Cardiac septum (tissue), 1 donor: ENCODE measurements around a stretch of chr13.

DNA sequence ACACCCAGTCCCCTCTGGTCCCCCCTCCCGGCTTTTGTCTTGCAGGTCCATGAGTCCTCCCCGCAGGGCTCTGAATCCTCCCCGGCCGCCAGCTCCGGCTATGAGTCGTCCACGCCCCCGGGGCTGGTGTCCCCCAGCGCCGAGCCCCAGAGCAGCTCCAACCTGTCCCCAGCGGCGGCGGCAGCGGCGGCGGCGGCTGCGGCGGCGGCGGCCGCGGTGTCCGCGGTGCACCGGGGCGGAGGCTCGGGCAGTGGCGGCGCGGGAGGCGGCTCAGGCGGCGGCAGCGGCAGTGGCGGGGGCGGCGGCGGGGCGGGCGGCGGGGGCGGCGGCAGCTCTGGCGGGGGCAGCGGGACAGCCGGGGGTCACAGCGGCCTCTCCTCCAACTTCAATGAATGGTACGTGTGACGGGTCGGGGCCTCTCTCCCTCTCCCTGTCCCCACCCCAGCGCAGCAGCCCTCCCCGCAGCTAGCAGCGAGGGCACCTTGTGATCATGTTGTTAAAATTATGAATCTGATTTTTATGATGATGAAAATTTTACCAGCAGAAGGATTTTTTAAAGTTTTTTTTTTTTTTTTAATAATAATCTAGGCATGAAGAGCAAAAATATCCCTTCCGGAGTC lies 3.8 kb downstream of the ZIC2 start:
- PRO-cap, result no peak

DNA sequence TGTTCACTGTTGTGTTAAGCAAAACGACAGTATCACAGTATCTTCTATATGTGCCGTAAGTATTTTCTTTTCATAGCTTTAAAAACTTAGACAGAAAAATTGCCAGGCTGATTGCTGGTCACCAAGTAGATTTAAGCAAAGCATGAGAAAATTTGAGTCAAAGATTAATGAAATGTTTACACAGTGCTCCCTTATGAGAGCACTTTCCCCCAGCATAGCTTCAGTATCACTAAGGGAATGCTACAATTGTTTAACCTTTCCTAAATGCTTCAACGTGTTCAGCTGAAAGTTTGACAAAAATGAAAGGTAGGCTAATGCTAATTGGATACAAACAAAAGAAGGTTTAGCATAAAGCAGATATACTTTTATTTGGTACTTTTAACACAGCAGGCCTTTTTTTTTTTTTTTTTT lies 23.3 kb downstream of the PCCA start:
- PRO-cap, result no peak

DNA sequence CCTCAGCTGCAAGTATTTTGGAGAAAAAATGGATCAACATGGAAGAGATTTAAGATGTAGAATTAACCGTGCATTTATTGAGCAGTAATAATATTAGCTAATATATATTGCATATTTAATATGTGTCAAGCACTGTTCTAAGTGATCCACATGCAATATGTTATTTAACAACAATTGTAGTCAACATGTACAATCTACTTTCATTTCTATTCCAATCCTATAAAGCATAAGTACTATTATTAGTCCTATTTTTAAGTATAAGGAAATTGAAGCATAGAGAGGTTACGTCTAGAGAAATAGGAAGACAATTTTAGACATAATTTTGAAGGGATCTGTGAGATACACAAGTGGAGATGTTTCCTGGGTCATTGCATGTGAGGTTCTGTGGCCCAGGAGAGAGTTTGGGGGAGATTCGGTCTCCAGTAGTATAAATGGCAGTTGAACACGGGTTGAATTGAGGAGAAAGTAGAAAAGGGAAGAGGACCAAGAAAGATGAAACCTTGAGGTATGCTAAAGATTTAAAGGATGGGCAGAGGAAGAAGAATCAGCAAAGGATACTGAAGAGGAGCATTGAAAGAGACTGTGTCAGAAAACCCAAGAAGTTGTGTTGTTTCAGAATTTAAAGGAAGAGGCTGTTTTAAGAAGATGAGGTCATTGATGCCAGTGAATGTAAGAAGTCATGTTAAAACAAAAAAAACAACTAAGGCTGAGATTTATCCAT lies 198.4 kb downstream of the GGACT start:
- PRO-cap, result no peak

- PRO-cap, result no peak
Observed at GRCh38 chr13:100392520-100393357, 195.8 kb downstream of the GGACT start.

DNA sequence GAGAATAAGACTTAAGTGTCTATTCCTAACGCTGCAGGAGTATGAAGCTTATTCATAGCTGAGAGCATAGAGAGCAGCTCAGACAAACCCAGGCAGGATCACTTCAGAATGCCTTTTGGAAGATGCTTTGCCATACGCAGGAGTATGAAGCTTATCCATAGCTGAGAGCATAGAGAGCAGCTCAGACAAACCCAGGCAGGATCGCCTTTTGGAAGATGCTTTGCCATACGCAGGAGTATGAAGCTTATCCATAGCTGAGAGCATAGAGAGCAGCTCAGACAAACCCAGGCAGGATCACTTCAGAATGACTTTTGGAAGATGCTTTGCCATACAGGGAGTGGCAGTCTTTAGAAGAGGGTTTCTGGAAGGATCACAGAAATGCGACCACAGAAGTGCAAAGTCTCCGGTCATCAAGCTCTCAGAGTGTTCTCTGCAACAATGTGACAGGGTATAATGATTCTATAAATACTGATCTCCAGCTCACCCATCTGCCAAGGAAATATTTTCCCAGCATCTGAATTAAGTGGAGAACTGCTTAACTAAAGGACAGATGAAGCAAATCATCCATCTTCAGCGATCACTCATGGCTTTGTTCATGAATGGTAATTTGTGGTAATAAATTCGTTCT lies 94.7 kb upstream of the FGF14 start:
- PRO-cap, result bidirectional peak, plus-strand start at position 389 of the sequence, minus-strand start at position 313 of the sequence

DNA sequence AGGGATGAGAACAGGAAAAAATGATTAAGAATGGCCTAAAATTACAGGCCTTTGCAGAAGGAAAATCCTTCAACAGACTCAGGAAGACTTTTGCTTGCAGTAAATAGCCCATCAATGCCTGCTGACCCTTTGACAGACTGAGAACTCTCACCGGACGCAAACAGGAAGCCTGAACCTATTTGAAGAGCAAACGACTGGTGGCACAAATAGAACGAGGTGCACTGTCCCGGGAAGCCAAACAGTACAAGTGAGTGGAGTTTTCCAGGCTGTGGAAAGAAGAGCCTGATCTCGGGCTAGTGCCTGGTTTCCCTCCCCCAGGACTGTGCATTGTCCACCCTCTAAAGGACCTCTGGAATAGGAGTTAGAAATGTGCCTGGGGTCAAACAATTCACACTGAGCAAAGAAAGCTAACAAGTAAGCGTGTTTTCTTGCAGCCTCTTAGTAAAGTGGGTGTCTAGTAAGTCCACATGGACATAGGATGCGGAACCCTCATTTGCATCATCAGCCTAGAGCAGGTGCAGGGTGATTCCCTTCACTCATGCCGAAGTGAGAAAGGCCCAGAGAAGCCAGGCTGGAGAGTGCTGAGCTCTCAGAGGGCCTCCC lies 319.7 kb upstream of the FGF14 start:
- PRO-cap, result no peak

DNA sequence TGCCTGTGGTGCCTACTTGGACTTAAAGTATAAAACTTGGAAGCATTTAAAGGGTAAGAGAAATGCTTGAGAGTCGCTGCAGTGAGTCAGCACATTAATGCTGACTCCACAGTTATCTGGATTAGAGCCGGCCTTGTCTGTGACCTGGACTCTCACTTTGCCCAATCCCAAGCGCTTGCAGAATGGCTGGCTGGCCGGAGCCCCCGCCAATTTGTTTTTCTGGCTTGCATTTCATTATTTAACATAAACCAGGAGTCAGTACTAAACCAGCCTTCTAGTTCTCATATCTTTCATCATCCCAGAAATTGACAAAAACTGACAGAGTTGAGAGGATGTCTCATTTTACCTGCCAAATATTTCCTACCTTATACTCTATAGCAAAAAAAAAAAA lies 304.9 kb upstream of the TPP2 start:
- PRO-cap, result no peak

GRCh38 chr13:102311405-102311828 lies 285.4 kb upstream of the TPP2 start:
- PRO-cap, result unidirectional peak, plus-strand start at chr13:102311627

DNA sequence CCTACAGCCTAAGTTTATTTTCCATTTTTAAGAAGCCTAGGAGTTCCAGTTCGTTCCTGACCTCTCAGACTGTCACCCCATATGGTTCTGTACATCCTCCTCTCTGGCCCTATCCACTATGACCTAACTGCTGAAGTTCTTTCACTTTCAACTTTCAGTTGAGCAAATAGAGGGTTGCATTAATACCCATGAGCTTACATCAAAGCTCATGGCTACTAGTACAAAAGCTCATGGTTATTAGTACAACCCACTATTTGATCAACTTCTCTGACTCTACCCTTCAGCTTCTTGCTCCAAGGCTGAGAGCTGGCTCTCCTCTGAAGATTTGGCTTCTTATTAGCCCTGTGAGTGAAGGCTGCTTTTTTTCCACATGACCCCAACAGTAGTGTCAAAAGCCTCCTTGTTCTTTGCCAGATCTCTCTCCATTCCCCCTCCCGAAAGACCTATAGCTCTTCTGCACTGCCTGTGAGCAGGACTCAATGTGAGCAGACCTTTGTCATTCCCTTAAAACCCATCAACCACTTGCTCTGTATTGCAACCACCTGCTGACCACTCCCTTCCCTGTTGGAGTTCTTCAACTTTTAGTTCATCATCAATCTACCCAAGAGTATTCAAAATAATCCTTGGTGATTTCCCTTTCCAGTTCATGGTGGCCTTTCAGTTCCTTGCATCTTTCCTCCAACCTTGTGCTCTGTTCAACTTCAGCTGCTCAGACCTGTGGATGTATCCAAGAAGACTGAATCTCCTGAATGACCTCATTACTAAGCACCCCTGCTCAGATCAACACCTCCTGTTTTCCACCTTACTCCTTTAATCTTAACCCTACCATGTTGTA lies 267.6 kb upstream of the TPP2 start:
- PRO-cap, result no peak

- PRO-cap, result bidirectional peak, plus-strand start at chr13:102394634, minus-strand start at chr13:102394504
Observed at GRCh38 chr13:102393963-102394718, 202.6 kb upstream of the TPP2 start.

DNA sequence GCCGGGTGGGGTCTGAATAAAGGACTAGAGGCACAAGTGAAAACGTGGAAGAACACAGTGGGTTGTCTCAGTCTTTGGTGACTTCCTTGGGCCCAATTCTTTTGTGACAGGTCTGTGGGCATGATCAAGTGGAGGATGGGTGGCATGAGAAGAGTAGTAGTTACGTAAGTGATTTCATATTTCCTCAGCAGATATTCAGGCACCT lies 2.6 kb downstream of the TPP2 start:
- PRO-cap, result no peak

- PRO-cap, result no peak
Observed at GRCh38 chr13:102655111-102655993, 39.5 kb downstream of the METTL21C start.

- PRO-cap, result no peak
Observed at GRCh38 chr13:102846647-102847197, 890 bp downstream of the ERCC5 start.

- PRO-cap, result no peak
Observed at GRCh38 chr13:103006963-103007568, 59.2 kb downstream of the SLC10A2 start.

DNA sequence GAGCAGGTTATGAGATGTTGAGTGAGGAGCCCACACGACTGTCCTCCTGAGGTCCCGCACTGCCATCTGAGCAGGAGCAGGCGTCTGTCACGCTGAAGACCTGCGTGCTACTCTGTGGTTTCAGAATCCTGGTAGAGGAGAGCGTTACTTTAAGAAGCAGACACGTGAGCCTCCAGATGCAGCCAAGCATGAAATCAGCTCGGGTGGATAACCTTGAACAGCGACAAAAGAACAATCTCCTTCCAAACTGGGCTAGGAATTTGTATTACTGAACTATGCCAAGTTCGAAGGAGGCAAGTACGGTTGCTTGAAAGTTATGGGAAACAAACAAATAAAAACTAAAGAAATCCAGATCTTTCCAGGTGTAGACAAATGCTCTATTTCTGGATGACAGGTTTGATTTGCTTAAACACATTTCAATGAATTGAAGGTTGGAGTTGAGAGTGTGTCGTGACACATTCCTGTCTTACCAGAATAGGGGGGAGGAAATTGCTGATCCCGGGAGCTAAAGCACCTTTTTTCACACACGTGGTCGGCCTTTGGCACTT lies 945.4 kb upstream of the SLC10A2 start:
- PRO-cap, result no peak

DNA sequence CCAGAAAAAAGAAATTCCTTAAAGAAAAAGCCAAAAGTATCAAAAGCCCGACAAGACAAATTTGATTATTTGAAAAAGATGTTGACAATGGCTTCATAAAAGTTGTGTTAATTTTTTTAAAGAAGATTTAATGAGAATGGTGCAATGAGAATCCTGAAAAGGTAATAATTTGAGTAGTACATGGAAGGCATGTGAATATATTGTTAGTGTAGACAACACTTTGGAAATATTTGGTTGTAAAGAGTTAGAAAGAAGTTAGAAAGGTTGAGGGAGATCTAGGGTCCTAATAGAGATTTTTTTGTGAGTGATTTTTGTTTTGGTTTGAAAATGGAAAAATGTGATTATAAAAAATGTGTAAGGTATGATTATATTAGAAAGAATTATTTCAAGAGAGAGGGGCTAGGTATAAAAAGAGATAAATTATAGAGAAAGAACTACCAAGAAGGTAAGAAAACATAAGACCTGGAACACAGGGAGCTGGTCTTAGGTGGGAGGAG lies 643.3 kb upstream of the DAOA start:
- PRO-cap, result no peak

DNA sequence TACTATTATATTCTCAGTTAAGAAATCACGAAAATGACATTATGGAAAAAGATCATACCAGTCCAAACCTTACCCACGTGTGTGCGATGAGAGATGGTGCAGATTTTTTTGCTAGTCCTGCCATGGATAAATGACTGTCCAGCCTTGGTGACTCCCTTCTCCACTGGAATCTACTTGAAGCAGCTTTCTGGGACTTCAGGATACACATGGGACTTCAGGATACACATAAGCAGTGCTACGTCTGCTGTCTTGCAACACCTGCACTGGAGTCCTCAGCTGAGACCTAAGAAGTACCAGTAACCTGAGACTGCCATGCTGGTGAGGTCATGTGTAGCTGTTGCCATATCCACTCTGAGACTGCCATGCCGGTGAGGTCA lies 131.6 kb downstream of the DAOA start:
- PRO-cap, result no peak

DNA sequence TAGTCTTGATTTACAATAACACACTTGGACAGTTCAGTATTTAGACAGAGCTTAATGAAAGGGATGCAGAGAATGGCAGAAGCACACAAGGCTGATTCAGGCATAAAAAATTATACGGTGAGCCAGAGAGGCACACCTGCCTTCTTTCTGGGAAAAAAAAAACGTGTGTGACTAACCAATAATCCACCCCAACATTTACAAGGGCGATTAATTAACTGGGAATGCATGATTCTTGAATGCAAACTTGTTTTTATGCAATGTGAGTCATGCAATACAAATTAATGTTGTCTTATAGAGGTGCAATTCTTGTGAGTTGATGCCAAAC lies 348.3 kb downstream of the DAOA start:
- PRO-cap, result no peak

DNA sequence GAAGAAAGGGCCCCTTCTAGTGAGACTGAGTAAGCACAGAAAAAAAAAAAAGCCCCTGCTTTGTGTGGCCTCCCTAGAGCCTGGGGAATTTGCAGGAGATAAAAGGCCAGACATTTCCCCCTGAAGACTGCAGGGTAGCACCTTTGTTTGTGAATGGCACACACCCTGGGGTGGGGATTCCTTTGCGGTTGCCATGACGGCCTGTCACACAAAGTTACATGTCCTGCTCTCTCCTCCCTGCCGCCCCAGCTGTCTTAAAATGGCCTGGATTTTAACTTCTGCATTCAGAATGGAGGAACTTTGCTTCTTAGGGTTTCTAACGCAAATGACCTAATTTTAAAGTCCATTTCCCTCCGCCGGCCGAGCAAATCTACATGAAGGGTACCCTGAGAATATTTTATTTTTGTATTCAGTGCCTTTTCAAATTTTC lies 434.8 kb downstream of the EFNB2 start:
- PRO-cap, result no peak

DNA sequence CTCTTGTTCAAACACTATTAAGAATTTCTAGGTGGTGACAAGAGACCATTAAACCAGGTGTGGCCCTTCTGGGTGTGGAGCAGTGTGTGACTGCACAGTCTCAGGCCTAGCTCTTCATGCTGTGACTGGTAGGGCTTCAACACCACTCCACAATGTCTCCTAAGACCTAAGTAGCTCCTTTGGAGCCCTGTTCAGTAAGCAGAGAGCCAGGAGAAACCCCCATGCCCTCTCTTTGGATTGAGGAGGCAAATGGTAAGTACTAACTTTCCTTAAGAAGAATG lies 388.9 kb downstream of the EFNB2 start:
- PRO-cap, result no peak